ENCODE measurements around a stretch of chr16.

GRCh38 chr16:88658589-88659368 is 4.1 kb downstream of the MVD start:
- PRO-cap = no peak

DNA sequence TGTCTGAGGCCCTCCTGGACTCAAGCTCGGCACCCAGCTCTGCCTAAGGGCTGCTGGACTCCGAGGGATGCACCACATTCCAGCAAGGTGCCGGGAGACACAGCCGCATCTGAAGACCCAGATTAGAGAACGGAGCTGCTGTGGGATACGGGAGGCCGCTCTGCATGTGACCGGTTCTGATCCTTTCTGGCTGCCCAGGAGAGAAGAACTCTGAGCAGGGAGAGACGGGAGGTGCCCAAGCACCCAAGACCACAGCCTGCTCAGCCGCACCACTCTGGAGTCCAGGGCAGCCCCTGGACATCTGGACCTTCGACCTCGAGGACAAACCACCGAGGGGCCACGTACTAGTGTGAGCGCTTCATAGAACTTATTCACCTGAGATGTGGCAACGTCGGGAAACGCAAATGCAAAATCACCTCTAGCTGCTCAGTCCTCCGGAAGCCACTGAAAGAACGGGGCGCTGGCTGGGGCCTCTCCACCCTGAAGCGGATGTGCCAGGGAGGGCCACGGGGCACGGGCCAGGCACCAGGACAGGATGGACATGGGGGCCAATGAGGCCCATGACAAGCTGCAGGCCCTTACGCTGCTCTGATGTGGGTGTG is 5.9 kb downstream of the RNF166 start:
- PRO-cap = no peak

DNA sequence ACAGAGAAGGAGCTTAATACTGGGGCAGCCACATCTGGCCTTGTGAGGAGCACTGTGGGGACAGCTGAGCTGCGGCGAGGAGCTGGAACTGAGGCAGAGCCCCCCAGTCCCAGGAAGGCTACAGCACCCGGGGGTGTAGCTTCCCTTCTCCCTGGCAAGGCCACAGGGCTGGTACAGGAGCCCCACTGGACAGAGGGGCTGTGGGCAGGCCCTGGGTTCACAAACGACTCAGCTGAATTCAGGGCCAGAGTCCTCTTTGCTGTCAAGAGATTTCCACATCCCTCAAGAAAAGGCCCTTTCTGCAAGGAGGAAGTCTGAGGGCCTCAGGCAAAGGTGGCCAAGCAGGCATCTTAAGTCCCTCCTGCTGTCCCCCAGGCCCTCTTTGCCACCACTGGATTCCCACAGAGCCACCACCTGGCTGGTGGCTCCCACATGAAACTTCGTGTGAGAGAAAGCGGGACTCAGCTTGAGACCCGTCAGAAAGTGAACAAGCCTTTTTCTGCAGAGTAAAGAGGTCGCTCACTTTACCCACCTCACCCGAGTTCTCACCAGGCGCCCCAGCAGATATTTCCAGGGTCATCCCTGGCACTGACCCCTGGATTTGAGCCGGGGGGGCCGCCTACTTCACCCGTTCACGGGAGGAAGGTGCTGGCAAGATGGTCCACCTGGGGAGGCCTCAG is 3.8 kb downstream of the RNF166 start:
- PRO-cap = no peak

DNA sequence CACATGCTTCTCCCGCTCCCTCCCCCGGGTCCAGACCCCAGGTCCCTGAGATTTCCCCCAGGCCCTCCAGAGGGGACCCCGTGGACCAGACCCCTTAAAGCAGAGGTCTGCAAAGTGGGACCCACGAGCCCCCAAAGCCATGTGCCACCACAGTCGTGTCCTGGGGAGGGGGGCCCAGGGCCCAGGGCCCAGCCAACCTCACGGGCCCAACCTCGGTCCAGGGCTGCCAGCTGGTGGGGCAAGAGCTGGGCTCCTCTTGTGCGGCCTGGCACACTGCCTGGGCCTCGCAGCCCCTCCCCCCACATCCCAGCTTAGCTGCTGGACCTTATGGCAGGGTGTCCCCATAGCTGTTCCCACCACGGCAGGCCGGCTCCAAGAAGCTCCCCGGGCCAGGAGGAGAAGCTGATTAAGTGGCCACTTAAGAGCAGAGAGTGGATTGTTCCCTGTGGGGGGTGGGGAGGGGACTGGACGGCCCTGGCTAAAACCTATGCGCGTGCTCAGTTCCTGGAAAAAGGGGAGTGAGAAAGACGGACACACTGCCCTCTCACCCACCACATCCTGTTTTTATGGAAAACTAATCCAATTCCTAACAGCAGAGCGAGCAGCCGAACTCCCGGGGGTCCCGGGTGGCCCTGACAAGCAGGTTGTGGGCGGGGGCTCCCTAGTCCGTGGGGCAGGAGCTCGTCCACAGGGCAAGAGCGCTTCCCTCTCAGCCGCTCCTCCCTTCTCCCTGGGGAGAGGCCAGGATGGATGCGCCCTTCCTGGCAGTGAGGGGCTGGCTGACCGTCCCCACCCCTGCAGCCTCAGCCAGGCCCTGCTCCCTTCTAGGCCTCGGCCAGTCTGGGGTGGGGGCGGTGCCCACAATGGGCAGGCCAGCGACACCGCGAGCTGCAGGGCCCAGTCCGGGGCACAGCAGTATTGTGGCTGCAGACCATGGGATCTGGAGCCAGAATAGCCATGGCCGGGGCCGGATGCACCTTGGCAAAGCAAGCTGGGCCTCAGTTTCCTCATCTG is 16.8 kb downstream of the PIEZO1 start:
- PRO-cap = unidirectional peak, plus-strand start at position 500 of the sequence; unidirectional peak, minus-strand start at position 732 of the sequence

DNA sequence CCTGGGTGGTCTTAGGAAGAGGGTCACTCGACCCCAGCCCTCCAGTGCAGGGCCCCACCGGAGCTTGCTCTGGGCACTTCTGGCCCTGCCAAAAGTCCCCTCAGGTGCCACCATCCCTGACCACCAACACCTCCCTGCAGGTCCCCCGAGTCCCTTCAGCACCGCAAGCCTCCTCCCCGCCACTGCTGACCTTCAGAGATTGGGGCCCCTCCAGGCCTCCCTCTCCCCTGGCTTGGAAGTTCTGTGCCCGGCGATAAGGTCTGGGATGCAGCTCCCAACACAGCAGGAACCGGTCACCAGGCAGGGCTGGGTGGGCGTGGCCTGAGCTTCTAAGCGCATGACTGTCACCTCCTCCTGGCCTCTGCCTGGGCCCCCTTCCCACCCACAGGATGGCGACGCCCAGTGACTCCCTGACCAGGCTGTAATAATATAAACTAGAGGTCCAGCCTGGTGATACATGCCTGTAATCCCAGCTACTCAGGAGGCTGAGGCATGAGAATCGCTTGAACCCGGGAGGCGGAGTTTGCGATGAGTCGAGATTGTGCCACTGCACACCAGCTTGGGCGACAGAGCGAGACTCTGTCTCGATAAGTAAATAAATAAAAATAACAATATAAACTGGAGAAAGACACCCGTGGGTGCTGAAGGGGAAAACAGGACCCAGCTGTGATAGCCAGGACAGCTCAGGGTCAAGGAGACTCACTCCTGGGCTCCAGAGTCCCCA is 11.1 kb downstream of the PIEZO1 start:
- PRO-cap = no peak

DNA sequence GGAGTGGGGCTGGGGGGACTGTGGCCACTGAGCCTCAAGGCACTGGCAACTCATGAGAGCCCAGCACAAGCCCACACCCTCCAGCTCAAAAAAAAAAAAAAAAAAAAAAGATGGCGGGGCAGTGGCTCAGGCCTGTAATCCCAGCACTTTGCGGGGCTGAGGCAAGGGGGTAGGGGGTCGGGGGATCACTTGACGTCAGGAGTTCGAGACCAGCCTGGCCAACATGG is 920 bp upstream of the PIEZO1 start:
- PRO-cap = no peak

- PRO-cap = no peak
These were observed 3.6 kb upstream of the CDT1 start for GRCh38 chr16:88799912-88800562.

GRCh38 chr16:88869326-88870187 is 3.1 kb upstream of the PABPN1L start:
- PRO-cap = no peak

DNA sequence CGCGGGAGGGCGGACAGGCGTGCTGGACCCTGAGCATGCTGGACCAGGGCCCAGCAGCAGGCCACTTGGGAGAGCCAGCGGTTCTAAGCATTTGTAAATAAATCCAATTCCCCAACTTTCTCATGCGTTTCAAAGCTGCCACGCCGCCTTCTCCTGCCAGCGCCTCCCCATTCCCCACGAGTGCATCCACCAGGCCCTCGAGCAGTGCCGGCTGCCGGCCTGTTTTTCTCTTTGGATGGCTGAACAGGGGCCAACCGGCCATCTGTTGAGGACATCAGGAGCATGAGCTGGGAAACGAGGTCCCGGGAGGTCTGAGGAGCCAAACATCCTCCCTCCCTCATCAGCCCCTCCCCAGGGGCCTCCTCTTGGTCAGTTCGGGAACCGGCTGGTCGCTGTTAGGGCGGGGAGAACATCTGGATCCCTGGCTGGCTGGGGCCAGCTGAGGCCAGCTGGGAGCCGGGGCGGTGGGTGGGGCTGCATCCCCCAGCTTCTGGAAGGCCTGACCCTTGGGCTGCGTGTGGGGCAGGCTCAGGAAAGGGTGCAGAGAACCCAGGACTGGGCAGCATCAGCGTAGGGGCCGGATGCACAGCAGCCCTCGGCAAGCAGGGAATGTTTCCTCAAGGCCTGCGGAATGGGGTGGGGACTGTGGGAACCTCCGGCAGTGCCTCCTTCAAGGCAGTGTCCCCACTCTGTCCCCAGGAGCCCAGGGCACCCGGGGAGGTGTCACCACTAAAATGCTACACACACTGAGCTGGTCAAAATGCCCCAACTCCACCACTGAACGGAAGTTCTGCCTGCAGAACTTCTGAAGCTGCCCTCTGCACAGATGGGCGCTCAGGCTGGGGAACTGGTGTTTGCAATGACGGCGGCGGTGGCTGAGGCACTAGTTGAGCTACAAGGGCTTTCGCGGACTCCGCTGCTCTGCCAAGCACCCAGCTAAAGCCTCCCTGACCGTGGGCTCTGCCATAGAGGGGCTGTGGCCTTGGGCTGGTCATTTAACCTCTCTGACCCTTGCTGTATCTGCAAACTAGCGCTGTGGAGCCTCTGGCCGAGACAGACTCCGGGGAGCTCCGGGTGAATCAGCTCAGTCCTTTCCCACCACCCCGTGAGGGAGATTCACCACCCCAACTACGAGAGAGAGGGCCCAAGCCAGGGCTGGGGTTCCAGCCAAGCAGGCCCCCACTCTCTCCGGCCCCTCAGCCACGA is 21.0 kb upstream of the PABPN1L start:
- PRO-cap = no peak

DNA sequence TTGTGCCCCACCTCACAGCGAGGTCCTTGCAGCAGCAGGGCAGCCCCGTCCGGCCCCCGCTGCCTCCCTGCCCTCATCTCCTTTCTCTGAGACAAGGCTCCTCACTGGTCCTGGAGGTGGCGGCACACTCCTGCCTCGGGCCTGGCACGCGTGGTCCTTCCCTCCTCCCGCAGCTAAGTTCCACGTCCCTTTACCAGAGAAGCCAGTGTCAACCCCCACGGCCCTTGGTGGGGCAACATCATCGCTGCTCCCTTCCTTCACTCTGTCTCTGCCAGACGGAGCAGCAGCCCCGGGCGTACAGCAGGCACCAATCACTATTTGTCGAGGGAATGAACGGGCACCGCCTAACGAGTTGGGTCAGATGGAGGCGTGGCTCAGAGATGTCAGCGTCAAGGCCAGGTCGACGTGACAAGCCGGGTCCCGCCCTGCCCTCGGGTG is 50.1 kb downstream of the CBFA2T3 start:
- PRO-cap = no peak

GRCh38 chr16:88971749-88972310 is 5.2 kb downstream of the CBFA2T3 start:
- PRO-cap = no peak

- PRO-cap = no peak
These were observed 22.8 kb upstream of the CBFA2T3 start for GRCh38 chr16:88999799-89000121.

GRCh38 chr16:89032039-89032647 is 55.1 kb upstream of the CBFA2T3 start:
- PRO-cap = no peak

DNA sequence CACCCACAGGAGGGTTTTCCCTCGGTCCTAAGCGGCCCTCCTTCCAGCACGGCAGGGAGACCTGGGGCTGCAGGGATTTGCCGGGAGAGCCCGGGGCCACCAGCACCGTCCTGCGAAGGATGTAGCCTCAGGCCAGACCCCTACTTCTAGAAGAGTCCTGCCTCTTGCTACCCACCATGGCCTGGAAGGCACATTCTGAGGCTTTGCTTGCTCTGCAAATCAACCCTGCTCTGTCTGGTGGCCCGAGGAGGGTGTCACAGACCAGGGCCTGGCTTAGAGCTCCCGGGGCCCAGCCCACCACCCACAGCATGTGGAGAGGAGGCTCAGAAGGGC is 28.9 kb upstream of the ACSF3 start:
- PRO-cap = no peak

- PRO-cap = no peak
These were observed 3.2 kb downstream of the CDH15 start for GRCh38 chr16:89174617-89175220.

DNA sequence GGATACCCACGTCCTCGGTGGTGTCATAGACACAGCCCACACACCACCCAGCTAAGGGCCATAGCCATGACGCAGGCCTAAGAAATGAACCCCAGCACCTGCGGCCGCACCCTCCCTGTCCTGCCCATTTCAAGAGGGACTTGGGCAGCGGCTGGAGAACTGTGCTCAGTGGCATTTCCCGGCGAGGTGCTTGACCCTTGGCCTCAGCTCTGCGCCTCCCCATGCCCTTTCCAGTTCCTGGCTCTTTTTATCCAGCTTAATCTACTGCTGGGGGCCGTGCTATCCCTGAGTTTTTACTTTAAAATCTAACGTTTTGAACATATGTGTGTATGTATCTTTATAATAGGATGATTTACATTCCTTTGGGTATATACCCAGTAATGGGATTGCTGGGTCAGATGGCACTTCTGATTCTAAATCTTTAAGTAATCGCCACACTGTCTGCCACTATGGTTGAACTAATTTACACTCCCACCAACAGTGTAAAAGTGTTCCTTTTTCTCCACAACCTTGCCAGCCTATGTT is 27.4 kb downstream of the ZNF778 start:
- PRO-cap = no peak

DNA sequence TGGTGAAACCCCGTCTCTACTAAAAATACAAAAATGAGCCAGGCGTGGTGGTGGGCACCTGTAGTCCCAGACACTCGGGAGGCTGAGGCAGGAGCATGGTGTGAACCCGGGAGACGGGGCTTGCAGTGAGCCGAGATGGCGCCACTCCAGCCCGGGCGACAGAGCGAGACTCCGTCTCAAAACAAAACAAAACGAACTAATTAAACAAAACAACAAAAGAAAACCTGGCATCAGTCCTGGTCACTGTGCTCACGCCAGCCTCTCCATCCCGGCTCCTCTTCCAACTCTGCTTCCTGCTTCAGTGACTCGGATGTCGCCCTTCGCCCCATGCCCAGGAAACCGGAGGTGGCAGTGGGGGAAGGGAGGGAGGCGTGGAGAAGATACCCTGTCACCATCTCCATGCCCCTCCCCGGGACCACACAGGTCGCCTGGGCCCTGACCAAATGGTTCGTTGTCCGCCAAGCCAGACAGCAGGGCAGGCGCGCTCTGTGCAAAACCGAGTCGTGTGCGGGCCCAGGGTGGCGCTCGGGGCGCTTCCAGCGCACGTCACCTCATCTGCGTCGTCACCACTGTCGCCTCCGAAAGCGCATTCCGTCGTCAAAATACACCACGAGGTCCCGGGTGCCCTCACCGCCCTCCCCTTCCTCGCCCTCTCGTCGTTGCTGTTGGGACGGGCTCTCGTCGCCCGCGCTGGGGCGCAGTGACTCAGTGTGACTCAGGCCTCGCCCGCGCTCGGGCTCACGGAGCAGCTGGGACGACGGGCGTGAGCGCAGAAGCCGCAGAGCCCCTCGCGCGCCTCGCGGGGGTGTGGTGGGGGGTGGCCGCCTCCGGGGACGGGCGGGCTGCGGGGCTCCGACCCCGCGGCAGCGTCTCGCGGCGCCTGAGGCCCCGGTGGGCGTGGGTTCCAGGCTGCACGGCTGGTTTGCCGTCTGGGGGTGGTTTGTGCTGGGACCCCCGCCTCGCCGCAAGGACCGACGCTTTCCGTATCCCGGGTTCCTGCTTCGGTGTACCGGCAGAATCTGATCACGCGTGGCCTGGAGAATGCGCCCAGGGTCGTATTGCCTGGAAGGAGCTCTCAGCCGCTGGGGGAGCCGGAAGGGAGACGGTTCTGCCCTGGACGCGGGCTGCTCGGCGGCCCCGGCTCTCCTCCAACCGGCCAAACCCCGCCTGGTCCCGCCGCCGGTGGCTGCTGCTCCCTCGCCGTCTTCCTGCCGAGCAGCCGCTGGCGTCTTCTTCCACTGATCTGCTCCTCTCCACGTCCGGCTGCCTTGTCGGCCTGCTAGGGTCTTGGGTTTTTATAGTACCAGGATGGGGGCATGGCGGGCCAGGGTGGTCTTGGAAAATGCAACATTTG is 39.4 kb downstream of the ZNF778 start:
- PRO-cap = no peak

- PRO-cap = no peak
These were observed 44.1 kb downstream of the ZNF778 start for GRCh38 chr16:89261483-89262179.

- PRO-cap = no peak
These were observed 73.9 kb downstream of the ZNF778 start for GRCh38 chr16:89291333-89291956.

- PRO-cap = no peak
These were observed 127.1 kb downstream of the ZNF778 start for GRCh38 chr16:89344320-89345346.

All from ureter (tissue), 1 donor.